Measurements from ENCODE around the gene CYGB.

DNA sequence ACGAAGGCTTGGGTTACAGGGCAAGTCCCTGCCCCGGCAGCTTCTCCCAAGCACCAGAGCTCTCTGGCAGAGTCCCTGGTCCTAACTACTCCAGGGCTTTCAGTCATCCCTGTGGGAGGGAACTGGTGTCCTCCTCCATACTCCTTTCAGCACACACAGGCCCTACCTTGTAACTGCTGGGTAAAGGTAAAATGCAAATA is 1.6 kb upstream of the RNF157 start:
- RRBS = no CpG with 5 or more reads among the region's 2 CpGs

GRCh38 chr17:76269867-76271112 is 5.1 kb downstream of the UBALD2 start:
- RRBS = 68% methylated on average over 3 of the region's 37 CpGs

DNA sequence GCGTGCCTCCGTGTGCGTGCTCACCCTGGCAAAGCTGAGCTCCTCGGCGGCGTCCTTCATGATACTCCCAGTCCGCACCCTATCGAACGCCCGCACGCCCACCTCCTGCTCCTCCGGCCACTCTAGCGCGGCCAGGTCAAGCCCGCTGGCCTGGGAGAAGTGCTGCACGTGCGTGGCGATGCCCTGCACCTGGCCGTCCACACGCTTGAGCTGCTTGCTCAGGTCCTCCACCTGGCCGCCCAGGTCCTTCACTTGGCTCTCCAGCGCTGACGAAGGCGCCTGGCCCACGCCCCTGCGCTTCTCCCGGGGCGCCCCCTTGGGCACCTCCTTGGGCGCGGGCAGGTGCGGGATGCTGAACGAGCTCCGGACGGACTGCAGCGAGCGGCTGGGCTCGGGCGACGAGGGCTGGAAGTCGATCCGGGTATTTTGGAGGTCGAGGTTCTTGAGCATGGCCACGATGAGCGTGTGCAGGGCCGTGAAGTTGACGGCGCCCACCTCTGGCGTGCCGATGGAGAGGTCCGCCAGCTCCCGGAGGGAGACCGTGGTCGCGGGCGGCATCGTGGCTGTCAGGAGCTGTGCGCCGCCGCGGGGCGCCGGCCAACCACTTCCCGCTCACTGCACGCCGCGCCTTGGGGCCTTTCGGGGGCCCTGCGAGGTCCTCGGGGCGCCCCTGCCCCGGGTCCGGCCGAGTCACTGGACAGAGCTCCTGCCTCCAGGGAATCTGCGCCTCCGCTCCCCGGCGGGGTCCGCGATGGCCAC is 456 bp downstream of the QRICH2 start:
- RRBS = 95% methylated on average over 41 of the region's 79 CpGs

DNA sequence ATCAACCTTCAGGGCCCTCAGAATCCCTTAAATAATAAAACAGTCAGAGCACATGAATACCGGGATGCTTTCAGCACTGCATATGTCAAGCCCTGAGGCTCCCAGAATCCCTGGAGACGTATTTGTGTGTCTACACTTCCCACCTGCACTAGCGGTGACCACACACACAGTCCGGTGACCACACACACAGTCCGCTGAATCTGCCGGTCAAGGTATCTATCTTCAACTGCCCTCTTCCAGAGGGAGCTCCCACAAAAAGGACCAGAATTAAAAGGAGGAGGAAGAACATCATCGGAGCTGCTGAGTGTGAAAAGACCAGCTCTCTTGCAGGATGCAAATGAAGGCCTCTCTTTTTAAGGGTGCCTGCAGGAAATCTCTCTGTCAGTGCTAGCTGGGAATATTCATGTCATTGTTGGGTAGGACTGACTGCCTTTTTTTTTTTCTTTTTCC is 8.1 kb downstream of the UBE2O start:
- RRBS = 84% methylated on average over 3 of the region's 7 CpGs

DNA sequence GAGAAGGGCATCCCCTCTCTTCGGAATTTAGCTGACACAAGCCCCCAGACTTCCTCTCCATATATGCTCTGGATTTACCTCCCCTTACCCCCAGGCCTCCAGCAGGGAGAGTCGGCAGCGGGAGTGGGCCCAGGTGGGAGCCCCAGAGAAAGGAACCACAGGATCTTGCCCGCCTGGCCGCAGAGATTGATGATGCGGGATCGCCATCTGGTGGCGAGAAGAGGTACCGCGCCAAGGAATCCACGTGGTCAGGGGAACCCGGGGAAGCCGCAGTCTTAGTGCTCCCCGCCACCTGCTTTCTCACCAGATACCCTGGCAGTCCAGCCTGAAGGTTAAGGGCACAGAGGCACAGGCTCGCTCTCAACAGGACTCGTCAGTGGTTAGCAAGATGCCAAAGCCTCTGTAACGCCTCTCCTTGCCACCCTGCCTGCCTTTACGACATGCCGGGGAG is 5.1 kb upstream of the RHBDF2 start:
- RRBS = no CpG with 5 or more reads among the region's 19 CpGs

DNA sequence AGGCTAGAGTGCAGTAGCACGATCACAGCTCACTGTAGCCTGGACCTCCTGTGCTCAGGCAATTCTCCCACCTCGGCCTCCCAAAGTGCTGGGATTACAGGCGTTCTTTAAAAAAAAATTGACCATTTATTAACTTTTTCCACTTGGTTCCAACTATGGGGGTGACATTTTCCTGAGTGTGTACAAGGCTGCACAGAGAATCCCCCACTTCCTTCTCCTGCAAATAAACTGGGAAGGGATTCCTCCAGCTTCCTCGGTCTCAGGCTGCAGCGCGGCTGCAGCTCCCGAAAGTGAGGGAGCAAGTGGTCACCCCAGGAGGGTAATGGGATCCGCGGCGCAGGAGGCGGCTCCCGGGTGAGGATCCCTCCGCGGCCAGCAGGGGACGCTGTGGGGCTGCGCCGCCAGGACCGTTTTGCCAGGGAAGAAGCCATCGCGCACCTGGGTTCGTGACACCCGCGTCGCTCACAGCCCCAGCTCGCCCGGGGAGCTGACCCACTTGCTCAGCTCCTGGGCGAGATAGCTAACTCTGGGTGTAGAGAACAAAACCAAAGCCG is 14.5 kb downstream of the CYGB start:
- RRBS = no CpG with 5 or more reads among the region's 28 CpGs

DNA sequence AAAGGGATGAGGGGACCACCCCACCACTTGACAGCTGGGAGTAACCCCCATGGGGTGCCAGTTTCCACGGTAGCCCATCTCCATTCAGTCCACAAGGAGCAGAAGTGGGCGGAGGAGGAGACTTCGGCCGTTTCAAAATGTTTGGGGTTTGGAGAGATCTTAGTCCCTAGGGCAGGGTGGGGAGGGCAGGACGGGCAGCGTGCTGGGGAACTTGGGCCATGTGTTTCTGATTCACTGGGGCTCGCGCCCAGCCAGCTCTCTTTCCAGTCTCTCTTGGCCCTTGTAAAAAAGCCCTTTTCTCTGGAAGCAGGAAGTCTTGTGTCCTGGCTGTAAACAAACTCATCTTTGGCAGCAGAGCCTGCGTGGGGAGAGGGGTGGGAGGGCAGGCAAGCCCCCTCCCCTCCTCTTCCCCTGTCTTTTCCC is 8.2 kb downstream of the CYGB start:
- RRBS = no CpG with 5 or more reads among the region's 9 CpGs

DNA sequence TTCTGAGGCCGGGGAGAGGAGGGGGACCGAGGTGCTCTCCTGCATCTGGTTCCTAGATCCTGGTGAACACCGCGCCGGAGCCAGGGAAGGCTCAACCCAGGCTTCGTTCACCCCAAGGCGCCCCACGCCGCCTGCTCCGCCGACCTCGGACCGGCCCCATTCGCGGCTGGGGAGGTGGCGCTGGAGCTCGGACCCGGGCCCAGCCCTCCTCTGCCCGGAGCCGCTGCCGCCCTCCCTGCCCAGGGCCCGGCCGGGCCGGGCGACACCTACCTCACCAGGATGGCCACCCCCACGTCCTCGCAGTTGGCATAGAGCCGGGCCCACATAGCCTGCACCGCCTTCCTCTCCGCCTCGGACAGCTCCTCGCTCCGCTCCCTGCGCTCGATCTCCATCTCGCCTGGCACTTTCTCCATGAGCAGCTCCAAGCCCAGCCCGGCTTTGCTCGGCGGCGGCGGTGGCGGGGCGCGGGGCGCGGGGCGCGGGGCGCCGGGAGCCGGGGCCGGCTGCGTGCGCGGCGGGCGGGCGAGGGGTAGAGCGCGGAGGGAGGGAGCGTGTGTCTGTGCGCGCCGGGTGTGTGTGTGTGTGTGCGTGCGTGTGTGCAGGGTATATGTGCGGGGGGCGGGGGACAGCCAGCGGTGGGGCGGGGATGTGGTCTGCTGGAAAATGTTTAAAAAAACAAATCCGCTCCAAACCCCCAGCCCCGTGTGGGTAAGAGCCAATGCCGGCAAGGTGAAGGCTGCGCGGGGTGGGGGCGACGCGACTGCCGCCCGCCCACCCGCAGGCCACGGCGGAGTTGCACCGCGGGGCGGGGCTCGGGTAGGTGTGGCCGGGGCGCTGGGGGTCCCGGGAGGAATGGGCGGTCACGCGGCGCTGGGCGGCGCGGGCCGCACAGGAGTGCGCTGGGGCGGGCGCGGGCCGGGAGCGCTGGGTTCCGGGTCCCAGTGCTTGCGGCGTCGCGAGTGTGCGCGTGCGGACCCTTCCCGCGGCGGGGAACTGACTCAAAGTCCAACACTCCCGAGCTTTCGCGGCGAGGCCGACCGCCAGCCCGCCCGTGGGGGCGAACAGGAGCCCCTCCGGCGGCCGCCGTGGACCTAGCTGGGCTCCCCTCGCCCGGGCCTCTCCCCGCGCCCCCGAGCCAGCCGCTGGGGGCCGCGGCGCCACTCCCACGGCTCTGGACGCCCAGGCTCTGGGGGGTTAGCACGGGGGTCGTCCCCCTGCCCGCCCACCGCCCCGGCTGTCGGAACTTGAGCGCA is at the start of gene CYGB:
Gene CYGB, minus strand, starts transcription at position 580 of the 1,253 bp plus-strand sequence.
- RRBS = 6% methylated on average over 79 of the region's 146 CpGs

DNA sequence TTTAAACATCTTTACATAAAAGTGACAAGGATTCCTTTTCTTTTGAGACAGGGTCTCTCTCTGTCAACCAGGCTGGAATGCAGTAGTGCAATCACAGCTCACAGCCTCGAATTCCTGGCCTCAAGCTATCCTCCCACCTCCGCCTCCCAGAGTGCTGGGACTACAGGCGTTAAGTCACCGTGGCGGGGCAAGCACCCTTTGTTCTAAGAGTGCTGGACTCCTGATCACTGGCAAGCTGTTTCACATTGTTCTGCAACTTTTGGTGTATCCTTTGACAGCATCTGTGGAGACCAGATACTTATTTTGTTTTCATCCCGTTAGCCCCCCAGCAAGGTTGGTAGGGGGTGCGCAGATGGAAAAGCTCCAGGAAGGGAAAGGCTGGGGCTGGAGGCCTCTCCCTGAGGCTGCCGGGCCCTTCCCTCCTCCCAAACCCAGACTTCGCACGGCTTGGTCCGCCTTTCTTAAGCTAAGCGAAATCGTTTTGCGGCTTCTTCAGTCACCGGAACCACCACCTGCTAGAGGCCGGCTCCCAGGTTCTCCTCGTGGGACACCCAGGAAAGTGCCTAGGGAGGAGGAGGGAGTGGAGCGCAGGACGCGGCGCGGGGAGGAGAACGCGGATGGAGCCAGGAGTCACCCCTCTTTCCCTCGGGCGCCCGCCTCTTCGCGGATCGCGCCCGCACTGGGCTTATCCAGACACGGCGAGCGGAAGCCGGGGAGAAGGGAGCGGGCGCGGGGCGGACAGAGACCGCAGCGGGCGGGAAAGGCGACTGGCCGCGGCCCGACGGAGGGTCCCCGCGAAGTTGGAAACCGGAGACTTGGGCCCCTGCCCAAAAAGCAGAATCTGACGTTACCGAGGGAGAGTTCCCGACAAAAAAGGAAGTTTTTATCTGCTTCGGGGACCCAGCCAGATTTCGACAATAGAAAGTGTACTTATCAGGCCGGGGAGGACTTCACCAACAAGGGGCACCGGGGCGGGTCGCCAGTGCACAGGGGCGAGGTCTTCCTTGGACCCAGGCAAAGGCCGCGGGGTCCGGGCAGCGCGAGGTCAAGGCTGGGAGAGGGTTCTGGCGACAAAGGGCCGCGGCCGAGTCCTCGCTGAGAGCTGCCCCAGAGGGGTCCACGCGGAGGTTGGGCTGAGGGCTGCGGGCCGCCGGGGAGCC is 826 bp downstream of the ST6GALNAC2 start:
- RRBS = 3% methylated on average over 25 of the region's 76 CpGs

- RRBS = no CpG with 5 or more reads among the region's 9 CpGs
These were observed 14.0 kb upstream of the ST6GALNAC2 start for GRCh38 chr17:76599589-76600199.

DNA sequence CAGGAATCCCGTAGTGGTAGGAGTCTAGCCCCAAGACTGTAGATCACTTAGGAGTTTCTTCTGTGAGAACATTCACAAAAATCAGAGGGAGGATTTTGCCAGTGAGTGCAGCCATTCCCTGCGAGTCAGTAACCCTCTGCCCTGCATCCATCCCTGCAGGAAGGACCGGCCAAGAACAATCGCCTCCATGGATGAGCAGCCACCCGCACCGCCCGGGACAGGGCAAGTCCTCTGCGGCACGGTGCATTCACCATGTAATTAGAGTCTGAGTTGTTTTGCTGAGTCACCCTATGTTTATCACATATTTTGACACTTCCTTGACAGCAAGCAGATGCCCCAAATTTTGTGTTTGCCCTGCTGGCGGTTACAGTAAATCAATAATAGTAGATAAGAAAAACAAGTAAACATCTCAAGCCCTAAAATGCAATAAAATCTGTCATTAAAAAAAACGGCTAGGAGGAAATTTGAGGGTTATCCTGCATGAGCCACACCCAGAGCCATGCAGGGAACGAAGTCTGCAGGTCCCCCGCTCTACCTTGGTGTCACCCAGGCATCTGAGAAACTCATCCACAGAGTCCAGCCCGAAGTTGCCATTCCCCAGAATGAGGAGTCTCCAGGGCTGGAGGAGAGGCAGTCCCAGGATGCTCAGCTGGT is 16.3 kb upstream of the ST6GALNAC1 start:
- RRBS = 15% methylated on average over 5 of the region's 14 CpGs

DNA sequence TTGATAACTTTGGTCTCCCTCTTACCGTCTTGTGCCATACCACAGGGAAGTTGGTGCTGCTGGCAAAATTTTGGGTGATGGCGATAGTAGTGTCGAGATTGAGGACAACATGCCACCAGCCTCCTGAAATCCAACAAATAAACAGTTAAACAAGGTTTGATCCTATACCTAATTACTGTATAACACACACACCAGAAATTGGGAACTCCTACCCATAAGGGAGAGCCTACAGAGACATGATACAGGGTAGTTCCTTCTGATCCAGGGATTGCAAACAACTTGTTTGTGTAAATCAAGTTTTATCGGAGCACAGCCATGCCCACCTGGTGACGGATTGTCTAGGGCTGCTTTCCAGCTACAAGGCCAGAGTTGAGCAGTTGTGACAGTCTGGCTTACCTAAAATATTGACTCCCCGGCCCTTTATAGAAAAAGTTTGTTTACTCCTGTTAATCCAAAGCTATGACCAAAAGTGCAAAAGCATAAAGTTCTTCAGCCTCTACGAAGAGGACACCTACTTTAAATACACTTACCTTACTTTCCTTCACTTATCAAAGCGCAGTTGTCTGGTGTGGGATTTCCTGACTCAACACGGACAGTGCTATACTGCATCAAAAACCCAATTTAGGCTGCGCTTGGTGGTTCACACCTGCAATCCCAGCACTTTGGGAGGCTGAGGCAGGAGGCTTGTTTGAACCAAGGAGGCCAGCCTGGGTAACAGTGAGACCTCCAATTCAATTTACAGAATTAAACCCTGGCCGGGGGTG is 4.4 kb downstream of the JMJD6 start:
- RRBS = no CpG with 5 or more reads among the region's 11 CpGs

- RRBS = 1% methylated on average over 42 of the region's 106 CpGs
These were observed 955 bp downstream of the SRSF2 start for GRCh38 chr17:76735857-76736895.

DNA sequence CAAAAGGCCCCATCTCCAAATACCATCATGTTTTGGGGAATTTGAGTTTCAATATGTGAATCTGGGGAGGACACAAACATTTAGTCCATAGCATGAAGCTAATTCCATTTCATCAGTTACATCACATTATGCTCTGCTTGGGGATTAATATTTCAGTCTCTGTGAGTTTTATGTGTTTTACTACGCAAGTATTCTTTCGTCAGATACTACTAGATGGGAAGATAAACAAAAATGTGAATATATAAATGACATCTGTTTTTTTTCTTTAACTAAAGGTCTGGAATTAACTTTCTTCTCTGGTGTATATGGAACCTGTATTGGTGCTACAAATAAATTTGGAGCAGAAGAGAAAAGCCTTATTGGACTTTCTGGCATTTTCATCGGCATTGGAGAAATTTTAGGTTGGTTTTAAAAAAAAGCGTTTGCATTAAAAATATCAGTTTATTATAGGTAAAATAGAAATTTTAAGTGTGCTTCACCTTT is 31.6 kb downstream of the MFSD11 start:
- RRBS = no CpG with 5 or more reads among the region's 4 CpGs

DNA sequence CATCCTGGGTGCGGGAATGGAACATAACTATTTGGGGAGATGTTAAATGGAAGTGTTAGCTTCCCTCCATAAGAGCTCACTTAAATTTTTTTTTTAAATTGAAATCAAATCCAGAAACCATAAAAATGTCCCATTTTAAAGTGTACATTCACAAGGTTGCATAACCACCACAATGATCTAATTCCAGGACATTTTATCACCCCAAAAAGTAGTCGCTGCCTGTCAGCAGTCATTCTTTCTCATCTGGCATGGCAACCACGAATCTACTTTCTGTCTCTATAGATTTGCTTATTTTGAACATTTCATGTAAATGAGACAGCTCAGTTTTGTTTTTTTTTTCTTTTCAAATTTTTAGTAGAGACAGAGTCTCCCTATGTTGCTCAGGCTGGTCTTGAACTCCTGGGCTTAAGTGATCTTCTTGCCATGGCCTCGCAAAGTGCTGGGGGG is 42.1 kb downstream of the MFSD11 start:
- RRBS = no CpG with 5 or more reads among the region's 4 CpGs

- RRBS = 4% methylated on average over 9 of the region's 12 CpGs
These were observed 101.2 kb downstream of the MGAT5B start for GRCh38 chr17:76969439-76969810.

- RRBS = no CpG with 5 or more reads among the region's 7 CpGs
These were observed 6.6 kb downstream of the SEC14L1 start for GRCh38 chr17:77147370-77147752.

DNA sequence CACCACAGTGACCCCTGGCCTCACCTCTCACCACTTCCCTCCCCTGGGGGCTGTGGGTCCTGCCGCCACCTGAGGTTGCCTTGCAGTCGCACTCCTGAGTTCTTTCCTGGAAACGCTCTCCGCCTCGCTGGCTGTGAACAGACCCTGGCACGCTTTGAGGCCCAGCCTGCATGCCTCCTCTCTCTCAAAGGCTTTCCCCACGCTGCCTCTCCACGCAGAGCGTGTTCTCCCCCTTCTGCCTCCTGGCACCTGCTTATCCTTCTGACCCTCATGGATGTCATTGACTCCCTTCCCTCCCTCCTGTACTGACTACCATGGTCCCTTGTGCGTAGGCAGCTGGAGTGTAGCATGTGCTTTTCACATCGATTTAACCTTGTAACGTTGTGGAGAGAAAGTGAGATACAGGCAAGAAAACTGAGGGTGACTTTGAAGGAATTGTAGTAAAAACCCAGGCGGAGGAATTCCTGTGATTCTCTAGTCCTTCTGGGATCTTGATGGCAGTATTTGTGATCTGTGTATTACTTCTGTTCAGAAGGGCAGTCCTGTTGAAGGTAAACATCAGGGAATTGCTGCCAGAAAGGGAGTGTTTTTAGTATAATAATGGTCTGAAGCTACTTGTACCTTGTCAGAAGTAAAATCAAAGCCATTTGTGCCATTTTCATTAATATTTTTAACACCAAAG is 45.6 kb downstream of the SEC14L1 start:
- RRBS = no CpG with 5 or more reads among the region's 13 CpGs

- RRBS = no CpG with 5 or more reads among the region's 12 CpGs
These were observed 59.6 kb downstream of the SEC14L1 start for GRCh38 chr17:77200352-77200710.

- RRBS = no CpG with 5 or more reads among the region's 10 CpGs
These were observed 59.9 kb downstream of the SEC14L1 start for GRCh38 chr17:77200711-77201088.

Data from pericardium (tissue), 1 donor.